Colonic mucosa (tissue), 1 donor: ENCODE data around the genes RNF38, PAX5, ZBTB5 and SLC25A51.

GRCh38 chr9:36400167-36401126 is at the start of gene RNF38:
RNF38 (minus strand) TSS chr9:36400269.
- PRO-cap, result bidirectional peak, plus-strand start at chr9:36400367, minus-strand start at chr9:36400431; bidirectional peak, plus-strand start at chr9:36401001, minus-strand start at chr9:36400839

GRCh38 chr9:36486434-36487414 is 86.0 kb upstream of the MELK start:
- PRO-cap, result no peak

DNA sequence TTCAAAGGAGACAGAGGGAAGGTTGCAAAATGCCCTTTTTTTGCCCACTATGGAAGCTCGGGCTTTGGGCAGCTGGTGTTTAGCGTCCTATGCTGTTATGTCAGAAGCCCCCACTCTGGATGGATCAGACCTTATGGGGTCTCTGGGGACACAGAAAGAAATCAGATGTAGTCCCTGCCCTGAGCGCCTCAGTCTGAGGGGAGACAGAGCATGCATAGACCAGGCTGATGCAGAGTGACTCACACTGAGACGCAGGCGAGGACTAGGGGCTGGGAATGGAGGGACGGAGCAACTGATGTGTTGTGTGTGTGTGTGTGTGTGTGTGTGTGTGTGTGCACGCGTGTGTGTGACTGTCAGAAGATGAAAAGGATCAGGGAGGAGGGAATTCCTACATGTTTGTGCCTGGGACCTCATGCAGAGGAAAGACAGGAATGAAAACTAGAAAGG is 229.8 kb downstream of the MELK start:
- PRO-cap, result unidirectional peak, minus-strand start at position 190 of the sequence

DNA sequence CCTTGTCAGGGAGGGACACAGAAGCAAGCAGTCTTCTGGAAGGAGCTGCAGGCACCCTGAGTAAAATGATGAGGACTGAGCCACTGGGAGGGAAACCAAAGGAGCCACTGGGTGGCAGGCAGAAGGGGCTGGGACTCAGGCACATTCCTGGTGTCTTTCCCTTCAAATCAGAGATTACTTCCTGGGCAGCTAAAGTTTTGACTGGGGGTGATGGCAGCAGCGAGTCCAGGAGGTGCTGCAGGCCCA is 109.2 kb downstream of the PAX5 start:
- PRO-cap, result no peak

DNA sequence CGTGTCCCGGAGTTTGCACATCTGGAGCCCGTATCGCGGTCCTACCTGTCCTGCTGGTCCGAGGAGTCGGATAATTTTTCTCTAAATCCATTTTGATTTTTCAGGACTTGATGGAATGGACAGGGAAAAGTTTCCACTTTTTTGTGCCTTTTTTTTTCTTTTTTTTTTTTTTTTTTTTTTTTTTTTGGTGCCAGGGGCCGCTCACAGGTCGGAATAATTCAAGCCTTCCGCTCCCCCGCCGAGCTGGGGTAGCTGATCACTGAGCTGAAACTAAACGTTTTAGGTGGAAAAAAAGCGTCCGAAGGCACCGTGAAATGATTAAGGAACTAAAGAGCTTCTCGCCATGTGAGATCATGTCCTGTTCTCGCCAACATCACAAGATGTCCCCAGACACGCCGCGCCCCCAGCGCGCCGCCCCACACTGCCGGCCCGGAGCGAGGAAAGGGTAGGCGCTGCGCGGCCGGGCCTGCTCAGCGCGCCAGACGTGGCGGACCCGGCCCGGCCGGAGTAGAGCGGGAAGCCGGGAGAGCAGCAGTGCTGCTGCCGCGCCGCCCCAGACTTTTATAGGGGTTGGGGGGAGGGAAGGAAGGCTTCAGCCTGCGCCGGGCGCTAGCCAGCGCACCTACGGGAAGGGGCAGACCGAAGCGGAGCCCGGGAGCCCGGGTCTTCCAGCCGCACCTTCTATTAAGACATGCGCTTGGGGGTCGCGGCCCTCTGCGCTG is at the start of gene PAX5:
PAX5 (minus strand) TSS at position 328 of the 722 bp plus-strand sequence.
- PRO-cap, result no peak

DNA sequence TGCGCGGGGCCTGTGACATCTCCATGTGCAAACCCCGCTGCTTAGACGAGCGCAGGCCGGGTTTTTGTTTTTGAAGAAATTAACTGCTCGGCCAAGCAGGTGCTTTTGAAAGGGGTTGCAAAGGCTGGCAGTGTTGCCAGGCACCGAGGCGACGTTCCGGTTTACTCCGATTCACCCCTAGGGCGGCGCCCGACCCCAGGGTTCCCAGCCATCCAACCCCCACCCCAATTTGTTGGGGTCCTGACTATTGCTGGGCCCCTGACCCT is 528 bp upstream of the PAX5 start:
- PRO-cap, result no peak

- PRO-cap, result no peak
Observed at GRCh38 chr9:37187048-37187675, 66.8 kb downstream of the ZCCHC7 start.

- PRO-cap, result no peak
Observed at GRCh38 chr9:37258190-37259116, 138.1 kb downstream of the ZCCHC7 start.

DNA sequence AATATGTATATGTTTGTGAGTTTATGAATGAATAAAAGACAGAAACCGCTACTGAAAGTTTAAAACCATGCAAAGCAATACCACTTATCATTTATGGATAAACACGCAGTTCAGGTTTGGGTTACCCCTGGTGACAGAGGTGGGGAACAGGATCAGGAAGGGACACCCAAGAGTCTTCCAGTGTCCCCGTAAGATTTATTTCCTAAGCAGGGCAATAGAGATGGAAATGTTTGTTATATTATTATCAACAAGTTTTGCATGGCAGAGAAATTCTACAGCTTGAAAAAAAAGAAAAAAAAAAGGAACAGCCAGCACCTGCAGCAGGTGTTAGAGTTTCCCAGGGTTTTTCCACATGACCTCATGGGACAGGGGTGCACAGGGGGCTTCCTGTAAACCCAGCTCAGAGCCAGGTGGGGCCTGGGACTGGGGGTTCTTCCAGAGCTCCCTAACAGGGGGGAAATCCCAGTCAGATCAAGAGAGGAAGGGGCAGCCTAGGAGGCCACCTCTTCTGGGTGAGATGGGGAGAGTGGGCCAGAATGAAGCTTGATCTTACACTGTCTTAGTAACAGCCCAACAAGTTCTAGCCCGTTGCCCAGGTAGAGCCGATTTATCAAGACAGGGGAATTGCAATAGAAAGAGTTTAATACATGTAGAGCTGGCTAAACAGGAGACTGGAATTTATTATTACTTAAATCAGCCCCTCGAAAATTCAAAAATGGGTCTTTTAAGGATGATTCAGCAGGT is 19.5 kb upstream of the GRHPR start:
- PRO-cap, result no peak

- PRO-cap, result no peak
Observed at GRCh38 chr9:37440361-37441326, 18.1 kb downstream of the GRHPR start.

DNA sequence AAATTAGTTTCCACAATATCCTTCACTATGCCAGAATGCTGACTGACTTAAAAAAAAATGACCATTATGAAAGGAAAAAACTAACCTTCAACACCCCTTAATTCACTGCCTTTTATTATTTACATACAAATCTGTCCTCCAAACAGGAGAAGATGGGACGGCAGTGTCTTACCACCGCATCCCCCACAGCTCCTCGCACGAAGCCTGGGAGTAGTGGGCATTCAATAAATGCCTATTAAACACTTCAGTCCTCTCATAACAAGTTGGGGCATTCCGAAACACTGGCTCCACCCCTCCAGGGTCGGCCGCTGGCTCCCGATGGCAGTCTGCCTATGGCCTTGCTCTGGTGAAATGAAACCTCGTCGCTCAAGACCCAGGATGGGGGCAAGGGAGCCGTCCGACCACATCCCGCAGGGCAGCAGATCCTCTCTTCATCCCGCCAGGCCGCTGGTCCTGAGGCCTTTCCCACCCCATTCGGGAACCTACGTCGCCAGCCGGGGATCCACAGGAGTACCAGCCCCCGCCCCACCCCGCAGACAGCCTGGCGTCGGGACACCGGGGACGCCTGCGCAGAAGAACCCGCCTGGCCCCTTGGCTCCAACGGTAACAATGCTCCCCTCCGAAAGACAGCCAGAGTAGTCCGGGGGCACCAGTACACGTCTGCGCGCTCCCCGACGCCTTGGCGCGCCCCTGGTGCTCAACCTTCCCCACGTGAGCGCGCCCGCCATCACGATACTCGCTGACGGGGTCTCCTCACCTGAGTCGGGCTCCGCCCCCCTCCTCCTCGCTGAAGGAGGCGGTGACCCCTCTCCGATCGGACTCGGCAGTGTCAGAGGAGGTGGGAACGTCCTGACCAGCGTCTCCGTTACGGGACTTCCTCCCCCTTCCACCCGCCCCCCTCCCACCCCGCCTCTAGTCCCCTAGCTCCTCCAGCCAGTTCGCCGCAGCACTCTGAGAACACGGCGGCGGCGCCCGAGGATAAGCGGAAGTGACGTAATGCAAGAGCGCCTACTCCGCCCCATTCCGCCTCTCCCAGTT is at the start of gene ZBTB5:
ZBTB5 (minus strand) TSS at position 993 of the 1,038 bp plus-strand sequence.
- PRO-cap, result bidirectional peak, plus-strand start at position 535 of the sequence, minus-strand start at position 512 of the sequence; bidirectional peak, plus-strand start outside the sequence, minus-strand start at position 953 of the sequence

DNA sequence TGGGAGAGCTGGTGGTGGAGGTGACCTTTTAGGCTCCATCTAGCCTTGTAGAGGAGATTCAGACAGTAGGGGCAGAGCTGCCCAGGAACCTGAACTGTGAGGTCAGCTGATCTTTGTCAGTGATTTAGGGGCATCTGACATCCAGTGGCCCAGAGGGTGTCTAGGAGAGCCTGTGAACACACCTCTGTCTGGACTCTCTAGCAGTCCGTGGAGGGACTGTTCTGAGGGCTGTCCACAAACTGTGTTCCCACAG is 16.6 kb downstream of the POLR1E start:
- PRO-cap, result no peak

DNA sequence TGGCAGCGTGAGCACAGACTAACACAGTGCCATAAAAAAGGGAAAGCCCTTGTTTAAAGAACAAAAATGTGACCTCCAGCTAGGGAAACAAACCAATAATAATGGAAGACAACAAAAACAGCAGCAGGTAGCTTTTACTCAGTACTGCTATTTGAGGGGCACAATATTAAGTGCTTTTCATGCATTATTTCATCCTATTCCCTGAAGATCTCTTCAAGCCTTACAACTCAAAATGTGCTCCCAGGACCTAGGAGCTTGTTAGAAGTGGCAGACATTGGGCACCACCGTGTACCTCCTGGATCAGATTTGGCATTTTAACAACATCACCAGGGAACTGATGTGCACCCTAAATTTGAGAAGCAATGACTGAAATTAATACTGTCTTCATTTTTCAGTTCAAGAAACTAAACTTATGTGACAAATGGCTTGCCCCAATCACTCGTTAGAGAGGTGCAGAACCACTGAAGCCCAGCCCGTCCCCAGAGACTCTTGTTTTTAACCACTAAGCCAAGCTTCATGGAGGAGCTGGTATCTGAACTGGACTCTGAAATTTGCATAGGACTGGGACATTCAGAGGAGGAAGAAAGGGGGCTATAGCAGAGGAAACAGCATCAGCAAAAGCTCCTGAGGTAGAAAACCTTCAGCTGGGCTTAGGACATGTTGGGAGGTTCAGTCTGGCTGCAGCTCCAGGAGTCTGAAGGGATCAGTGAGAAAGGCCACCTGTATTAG is 10.7 kb downstream of the FBXO10 start:
- PRO-cap, result bidirectional peak, plus-strand start at position 579 of the sequence, minus-strand start at position 470 of the sequence

DNA sequence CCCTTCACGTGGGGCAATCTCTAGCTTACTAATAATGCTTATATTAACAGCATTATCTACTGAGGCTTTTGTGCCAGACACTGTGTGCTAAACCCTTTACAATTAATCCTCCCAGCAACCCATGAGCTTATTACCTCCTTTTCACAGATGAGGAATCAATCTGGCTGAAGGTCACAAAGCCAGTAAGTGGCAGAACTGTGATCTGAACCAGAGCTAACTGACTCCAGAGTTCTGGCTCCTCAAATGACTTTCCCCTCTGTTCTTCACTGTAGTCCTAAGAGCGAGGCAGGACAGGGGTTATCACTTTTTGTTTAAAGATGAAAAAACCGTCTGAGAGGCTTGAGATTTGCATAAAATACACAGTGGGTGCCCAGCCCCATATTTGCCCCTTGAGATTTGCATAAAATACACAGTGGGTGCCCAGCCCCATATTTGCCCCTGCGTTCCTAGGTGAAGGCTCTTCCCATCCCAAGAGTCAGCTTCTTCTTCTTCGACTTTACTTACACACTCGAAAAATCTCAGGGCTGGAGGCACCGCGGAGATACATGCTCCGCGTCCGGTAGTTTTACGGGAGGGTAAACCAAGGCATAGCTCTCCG is 693 bp downstream of the FBXO10 start:
- PRO-cap, result no peak

GRCh38 chr9:37904012-37904647 is at the start of gene SLC25A51:
SLC25A51 (minus strand) TSS chr9:37904127.
- PRO-cap, result bidirectional peak, plus-strand start at chr9:37904267, minus-strand start at chr9:37904127; bidirectional peak, plus-strand start at chr9:37904450, minus-strand start at chr9:37904350

DNA sequence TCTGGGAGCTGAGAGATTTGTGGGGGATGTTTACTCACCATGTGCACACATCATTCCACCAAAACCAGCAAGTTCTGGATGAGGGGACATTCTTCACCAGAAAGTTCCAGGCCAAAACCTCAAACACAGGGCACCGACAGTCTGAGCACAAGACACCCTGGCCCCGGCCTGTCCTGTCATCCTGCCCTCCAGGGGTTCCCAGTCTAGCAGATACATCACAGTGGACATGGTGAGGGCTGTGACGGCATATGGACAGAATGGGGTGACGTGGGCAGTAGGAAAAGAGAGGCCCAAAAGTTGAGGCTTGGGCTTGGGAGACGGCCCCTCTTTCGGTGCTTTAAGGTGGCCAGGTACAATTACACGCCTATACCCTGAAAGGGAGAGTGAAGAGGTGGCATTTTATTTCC is 64.1 kb downstream of the SHB start:
- PRO-cap, result no peak

DNA sequence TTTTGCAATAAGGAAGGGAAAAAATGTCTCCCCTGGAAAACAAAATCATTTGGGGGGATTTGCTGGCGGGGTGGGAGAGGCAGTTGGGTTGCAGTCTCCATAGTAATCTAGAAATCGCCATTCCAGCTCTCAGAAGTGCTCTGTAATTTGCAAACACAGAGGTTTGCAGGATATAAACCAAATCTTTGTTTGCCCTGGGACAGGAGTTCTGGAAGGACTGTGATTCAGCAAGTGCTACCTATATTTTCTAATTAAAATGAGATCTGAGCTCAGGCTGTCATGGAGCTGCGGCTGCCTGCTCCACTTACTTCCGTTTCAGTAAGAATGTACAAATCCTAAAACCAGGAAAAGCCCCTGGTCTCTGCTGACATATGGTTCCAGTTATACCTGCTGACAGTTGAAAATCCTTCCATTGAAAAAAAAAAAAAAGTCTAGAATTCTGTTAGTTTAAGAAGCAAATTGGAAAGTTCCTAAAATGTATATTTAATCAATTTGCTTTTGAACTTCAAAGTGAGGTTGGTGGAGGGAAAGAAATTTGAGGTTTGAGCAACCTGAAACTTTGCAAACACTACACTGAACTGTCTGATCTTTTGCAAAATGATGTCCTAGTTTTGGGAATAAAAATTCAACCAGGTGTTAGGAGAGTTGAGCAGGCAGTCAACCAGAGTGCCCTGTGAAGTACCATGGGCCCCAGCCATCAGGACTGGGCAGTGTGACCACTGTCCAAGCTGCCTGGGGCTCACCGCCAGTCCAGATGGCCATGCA is 50.8 kb downstream of the SHB start:
- PRO-cap, result no peak

DNA sequence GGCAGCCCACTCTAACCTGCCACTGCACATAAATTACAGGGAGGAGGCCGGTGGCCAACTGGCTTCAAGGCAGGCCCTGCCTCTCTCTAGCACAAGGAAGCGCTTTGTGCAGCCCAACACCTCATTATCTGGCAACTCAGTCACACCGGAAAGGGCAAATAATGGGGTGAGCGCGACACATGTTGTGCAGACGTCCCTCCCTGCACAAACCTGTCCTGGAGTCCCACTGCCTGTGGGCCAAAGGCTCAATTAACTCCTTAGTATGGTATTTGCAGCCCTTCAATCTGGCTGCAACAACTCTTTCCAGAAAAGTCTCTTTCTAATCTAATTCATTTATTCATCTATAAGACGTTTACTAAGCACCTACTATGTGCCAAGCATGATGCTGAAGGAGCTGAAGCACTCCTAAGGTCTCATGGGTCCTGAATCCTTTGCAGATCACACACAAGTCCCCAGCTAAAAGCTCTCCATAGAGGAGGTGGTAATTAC is 24.9 kb downstream of the SHB start:
- PRO-cap, result no peak

DNA sequence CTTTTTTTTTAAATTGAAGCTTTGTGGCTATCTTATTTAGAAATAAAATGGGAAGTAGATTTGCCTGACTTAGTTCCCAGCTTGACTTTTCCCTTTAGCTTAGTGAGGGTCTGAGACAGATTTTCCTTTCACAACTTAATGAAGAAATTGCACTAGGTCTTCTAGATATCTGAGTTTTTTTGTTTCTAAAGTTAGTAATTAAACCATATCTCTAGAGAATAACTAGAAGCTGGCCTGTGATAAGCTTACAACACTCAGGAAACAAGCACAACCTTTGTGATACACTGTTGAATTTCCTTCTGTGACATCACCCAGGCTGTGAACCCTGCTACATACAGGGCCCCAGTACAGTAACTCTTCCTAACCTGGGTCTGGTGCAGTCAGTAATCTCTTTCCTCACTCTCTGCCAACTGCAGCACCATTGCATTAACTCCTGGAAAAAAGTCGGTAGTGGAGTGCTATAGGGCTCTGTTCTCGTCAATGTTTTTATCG is 10.5 kb upstream of the IGFBPL1 start:
- PRO-cap, result no peak

DNA sequence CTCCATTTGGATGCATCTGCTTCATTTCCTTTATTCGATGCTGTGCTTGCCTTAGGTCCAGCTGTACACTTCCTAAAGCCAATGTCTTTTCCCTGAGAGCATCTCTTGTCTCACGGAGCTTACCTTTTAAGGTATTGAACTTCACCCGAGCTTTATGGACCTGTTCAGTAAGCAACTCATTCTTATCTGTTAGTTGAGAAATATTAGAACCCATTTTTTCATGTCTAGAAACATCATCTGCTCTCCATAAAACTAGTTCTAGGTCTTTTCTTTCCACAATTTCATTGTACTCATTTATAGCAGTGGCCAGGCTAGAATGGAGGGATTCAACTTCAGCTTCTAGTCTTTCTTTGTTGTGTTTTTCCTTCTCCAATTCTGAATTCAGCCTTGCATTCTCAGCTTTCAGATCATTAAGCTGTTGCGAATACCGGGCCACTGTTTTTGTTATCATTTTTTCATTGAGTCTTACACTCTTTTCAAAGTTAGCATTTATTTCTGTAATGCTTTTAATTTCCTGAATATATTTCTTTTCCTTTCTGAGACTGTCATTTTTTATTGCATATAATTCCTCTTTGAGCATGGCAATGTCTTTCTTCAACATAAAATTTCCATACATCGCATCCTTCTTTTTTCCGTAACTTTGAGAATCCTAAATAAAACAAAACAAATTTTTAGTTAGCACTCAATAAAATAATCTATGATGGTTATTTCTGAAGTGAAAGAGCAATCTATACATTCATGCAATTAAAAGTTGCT is 24.5 kb downstream of the ANKRD18A start:
- PRO-cap, result no peak